A375 (cell line): ENCODE data around the genes STARD13, NBEA and RFXAP.

- RAMPAGE, long total RNA = no peak
Measured at GRCh38 chr13:32531898-32532431, 6.6 kb downstream of the N4BP2L2 start.

- RAMPAGE, long total RNA = no peak
Measured at GRCh38 chr13:32535508-32536553, 2.8 kb downstream of the N4BP2L2 start.

- RAMPAGE, long total RNA = no peak
Measured at GRCh38 chr13:32538866-32539436, 356 bp upstream of the N4BP2L2 start.

DNA sequence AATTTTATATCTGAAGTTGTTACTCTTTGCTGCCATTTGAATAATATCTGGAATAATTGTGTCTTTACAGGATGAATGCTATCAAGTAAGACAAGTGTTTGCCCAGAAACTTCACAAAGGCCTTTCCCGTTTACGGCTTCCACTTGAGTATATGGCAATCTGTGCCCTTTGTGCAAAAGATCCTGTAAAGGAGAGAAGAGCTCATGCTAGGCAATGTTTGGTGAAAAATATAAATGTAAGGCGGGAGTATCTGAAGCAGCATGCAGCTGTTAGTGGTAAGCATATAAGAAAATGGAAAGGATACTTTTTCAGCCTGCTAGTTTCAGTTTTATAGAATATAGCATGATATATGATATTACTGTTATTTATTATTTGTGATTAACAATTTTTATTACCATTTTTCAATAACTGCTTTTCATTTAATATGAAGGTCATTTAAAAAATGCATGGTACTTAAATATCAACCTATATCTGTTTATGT, 167.1 kb downstream of the PDS5B start:
- RAMPAGE, long total RNA = no peak

- RAMPAGE, long total RNA = no peak
Measured at GRCh38 chr13:32969769-32970163, 46.5 kb upstream of the KL start.

DNA sequence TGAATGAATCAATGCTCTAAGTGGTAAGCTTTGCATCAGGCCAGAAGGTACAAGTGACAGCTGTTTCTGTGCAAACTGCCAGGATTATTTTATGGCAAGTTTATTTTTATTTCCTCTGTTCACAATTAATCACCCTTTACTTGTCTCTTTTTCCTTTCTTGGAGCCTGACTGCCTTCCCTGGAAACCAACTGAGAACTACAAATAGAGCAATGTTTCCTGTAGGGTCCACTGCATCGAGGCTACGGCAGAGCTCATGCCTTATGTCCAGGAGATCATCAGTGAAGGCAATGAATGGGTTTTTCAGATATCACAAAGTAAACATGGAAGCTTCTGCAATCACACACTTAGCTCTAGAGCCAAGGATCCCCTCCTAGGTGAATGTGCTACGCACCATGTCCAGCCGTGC, 110.8 kb downstream of the KL start:
- RAMPAGE, long total RNA = no peak

GRCh38 chr13:33207297-33208015, 78.1 kb downstream of the STARD13 start:
- RAMPAGE, long total RNA = no peak

DNA sequence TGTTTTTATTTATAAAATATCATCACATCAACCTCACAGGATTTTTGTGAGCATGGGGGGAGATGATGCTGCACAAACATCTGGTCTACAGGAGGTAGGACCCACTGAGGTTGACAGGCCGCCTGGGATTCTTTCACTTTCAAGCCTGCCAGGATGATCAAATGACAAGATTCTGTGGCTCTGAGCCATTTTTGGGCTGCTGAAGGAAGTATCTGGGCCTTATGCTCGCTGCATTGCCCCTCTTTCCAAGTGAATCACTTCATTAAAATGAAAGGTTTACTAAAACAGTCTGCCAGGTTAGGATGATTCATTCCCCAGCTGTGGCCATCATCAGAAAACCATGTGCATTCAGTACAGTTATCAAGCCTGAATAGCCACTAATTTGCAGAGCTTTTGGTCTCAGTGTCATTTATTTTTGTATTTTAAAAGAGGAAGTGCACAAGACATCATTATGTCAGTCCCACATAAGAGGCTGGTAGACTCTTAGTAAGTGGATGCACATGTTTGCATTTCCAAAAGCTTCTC, 34.4 kb downstream of the STARD13 start:
- RAMPAGE, long total RNA = no peak

DNA sequence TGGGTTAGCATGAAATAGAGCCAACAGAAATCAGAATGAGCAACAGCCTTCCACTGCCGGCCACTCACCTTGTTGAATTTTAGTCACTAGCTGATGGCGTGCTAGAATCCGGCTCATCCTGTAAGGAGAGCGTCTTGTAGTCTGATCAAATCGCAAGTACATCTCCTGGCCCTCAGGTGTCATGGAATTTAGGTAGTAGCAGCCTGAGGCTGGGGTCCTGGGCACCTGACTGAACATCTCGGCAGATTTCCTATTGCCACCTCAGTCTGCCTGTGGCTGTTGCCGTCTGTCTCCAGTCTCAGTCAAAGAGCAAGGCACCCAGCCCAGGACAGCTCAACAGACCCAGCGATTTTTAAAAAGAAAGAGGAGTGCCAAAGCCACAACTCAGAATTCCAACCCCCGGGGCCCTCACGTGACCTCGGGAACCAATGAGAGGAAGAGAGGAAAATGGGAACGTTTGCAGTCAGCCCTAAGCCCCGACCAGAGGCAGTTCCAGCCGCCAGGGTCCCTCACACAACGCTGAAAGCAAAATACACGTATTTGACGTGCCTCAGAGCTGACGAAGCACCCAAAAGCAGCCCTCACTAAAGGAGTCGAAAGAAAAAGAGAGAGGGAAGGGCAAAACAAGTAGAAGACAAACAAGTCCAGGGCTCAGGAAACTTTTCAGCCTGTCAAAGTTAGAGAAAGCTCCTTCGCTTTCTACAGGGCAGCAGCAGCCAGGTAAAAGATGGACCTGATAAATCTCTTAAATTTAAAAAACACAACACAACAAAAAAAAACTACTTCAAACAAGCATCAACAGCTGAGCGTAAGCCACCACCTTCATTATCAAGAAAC, at the start of gene STARD13:
Gene STARD13, minus strand, starts transcription at position 354 of the 837 bp plus-strand sequence.
- RAMPAGE, long total RNA = no peak

- RAMPAGE, long total RNA = no peak
Measured at GRCh38 chr13:33325177-33325684, 39.7 kb upstream of the STARD13 start.

DNA sequence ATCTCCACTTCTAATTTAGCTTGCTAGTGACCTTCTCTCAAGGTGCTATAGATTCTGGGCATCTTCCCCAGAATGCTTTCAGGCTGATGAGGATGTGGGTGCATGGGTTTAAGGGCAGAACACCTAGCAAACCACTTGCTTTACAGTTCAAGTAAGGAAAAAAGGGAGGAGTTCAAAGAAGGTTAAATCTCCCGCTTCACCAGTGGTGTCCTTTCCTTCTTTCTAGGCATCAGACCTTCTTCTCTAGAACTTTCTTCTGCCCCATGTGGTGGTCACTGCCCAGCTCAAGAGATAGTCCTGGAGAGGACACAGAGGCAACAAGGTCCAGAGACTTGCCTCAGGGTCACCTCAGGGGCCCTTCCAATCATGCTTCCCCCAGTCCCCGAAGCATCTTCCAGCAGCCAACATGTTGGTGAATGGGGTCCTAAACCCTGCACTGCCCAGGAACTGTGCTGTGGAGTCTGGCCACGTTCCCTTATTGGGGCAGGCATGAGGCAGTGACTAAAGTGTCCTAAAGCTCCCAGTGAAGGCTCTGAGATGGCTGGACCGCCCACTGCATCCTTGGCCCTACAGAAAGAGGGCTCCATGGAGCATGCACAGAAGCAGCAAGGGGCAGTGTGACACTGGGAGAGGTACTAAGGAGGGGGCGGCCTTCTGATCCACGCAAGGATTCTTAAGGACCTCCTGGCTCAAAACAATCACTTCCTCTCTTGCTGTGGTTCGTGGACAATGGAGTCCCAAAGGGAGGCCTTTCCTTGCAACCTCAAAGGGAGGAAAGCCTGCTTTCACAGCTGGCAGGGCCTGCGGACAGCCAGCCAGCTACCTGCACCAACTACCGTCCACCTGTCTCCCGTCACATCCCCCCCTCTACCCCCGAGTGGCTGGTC, 63.6 kb upstream of the STARD13 start:
- RAMPAGE, long total RNA = no peak

GRCh38 chr13:33447308-33447783, 161.8 kb upstream of the STARD13 start:
- RAMPAGE, long total RNA = no peak

GRCh38 chr13:33642209-33643158, 175.5 kb upstream of the RFC3 start:
- RAMPAGE, long total RNA = no peak

GRCh38 chr13:34941380-34942580, at the start of gene NBEA:
Gene NBEA, plus strand, starts transcription at chr13:34942270.
- RAMPAGE, long total RNA = no peak

GRCh38 chr13:35159063-35159977, 217.2 kb downstream of the NBEA start:
- RAMPAGE, long total RNA = no peak

DNA sequence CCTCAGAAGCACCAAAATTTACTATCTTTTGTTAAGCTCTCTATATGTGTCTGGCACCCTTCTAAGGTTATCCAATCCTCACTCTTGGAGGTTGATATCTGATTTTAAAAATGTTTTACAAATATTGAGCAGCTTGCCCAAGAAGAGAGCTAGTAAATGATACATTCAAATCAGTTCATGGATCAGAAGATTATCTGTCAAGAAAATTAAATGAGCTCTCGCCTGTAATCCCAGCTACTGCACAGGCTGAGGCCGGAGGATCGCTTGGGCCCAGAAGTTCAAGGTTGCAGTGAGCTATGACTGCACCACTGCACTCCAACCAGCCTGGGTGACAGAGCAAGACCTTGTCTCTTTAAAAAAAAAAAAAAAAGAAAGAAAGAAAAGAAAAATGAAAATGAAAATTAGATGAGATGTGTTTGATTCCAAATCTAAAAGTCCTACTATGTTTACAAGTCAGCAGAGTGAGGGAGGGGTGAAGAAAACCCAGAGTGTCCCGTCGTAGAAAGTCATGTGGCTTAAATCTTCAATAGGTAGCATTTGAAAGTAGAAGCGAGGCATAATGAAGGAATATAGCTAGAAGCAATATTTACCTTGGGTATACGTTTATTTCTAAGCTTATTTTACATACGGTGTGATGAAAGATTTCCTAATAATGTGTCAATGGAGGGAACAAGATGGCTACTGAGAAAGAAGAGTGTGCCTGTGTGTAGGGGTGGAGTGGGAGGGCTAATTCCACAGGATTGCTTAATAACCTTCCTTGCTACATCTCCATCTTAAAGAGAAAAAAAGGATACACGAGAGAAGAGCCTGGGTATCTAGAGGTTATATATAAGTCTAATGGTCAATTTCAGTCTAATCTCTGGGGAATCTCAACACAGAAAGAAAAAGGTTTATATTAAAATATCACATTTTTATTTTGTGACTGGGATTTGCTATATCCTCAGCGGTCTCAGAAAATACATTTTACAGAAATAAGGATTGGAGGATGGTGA, 2.2 kb downstream of the SPART start:
- RAMPAGE, long total RNA = no peak

GRCh38 chr13:36778105-36778712, 40.8 kb upstream of the RFXAP start:
- RAMPAGE, long total RNA = no peak

DNA sequence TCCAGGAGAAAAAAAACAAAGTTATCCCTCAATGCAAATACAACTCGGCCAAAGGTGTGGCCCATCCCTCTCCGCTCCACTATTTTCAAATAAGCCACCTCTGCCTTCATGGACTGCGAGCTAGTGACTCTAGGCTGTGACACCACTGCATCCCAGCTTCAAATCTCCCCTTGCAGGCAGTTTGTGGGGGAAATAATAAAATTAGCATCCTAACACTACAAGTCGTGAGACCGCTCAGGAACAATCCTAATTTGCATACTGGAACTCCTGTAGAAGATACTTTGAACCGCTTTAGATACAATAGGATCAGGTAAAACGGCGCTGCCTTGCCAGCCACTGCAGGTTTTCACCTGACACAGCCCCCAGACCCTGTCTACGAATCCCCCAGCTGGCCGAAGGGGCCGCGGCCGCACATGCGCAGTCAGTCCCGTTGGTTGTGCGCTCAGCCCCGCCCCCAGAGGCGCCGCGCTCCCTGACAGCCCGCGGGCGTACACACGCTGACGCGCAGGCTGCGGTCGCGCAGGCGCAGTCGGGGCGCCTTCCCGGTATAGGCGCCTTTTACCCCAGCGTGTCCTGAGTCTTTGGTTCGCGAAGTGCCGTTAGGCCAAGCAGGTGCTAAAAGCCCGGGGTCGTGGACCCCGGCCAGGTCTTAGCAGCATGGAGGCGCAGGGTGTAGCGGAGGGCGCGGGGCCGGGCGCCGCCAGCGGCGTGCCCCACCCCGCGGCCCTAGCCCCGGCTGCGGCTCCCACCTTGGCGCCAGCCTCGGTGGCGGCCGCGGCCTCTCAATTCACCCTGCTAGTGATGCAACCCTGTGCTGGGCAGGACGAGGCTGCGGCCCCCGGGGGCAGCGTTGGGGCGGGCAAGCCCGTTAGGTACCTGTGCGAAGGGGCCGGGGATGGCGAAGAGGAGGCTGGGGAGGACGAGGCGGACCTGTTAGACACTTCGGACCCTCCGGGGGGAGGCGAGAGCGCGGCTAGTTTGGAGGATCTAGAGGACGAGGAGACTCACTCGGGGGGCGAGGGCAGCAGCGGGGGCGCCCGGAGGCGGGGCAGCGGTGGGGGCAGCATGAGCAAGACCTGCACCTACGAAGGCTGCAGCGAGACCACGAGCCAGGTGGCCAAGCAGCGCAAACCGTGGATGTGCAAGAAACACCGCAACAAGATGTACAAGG, at the start of gene RFXAP:
Gene RFXAP, plus strand, starts transcription at position 522 of the 1,171 bp plus-strand sequence.
- RAMPAGE, long total RNA = no peak

- RAMPAGE, long total RNA = no peak
Measured at GRCh38 chr13:36819872-36820138, 783 bp downstream of the RFXAP start.

DNA sequence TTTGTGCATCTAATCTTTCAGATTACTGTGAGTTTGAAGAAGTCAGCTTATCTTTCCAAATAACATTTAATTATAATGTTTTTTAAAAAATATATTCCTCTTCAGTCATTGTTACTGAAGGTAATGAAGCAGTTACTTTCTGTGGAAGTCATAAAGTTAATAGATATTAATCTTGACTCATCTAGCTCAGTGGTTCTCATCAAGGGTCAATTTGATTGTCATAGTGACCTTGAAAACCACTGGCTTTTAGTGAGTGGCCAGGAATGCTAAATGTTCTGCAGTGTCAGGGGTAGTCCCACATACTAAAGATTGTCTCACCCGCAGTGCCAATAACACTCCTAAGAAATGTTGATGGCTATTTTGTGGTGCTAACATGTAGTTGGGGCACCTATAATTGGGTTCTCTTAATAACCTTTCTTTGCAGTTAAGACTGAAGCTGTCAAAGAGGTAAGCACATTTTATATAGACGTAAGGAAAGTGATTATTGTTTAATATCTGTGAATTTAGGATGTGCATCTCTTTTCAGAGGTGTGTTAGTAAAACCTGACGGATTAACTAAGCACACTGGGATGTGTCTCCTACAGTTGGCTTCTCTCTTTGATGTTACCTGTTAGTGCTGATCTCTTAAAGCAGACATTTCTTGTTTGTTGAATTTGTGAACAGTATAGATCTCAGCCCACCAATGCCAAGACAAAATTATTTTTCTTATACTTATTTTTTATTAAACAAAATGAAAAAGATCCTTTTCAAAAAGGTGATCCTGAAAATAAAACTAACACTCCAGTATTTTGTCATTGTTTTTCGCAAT, 9.1 kb downstream of the RFXAP start:
- RAMPAGE, long total RNA = no peak